A549 (cell line): ENCODE measurements around a stretch of chr7.

- PRO-cap: no peak
CAGE:
- cytosol, long polyA plus RNA: no peak
- long polyA plus RNA: no peak
- nucleus, long polyA plus RNA: no peak
Measured at GRCh38 chr7:4700674-4701423, 18.8 kb downstream of the FOXK1 start.

GRCh38 chr7:4711707-4712318 lies 29.7 kb downstream of the FOXK1 start:
- PRO-cap: no peak
CAGE:
- cytosol, long polyA plus RNA: no peak
- long polyA plus RNA: no peak
- nucleus, long polyA plus RNA: no peak

DNA sequence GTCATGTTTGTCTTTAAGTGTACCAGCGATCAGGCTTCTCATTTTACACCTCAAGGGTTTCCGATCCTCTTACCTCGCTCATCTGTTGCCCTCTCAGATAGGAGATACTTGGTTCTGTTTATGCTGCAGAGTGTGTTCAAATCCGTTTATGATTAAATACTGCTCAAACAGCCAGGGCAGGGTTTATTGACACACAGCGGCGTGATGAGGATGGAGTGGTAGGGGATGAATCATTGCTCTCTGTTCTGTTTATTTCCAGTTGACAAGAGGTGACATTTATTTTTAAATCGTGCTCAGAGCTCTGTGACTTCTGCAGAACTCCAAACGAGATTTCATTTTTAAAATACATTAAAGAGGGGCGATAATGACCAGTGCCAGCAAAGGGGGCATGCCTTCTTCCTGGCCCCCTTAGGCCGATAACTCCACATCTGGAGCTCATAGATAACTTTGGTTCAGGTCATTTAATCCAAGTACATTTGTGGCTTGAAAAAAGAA lies 30.6 kb downstream of the FOXK1 start:
- PRO-cap: no peak
CAGE:
- cytosol, long polyA plus RNA: no peak
- long polyA plus RNA: no peak
- nucleus, long polyA plus RNA: no peak

DNA sequence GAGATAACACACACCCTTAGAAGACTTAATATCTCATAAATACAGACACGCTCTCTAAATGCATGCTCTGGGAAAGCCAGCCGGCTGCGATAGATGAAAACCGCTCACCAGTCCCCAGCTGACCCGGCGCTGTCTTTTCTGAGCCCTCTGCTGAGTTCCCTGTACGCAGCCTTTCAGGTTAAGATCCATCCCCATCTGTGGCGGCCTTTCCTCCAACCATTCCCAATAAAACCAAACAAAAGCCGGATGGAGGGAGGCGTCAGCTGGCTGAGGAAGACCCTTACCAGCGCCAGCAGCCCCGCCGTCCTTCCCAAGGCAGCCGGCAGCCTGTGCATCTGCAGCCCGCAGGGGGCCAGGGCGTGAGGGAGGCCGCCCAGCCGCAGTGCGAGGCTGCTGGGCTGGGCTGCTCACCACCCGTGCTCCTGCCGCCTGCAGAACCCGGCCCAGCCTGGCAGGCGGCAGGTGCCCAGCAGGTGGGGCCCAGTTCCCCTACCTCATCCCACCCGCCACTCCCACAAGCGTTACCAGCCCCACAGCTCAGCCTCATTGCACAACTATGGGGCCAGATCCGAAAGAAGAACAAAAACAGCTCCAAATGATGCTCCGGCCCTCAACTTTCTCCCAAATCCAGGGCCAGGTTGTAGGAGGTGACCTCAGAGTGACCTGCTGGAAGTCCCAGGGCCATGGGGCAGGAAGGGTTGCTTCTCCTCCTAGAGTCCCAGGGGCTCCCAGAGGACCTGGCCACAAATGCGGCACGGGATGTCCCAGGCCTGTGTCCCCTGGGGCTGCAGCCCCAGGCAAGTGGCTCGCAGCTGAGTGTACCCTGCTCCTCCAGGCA lies 23.9 kb downstream of the PAPOLB start:
- PRO-cap: no peak
CAGE:
- cytosol, long polyA plus RNA: no peak
- long polyA plus RNA: no peak
- nucleus, long polyA plus RNA: no peak

DNA sequence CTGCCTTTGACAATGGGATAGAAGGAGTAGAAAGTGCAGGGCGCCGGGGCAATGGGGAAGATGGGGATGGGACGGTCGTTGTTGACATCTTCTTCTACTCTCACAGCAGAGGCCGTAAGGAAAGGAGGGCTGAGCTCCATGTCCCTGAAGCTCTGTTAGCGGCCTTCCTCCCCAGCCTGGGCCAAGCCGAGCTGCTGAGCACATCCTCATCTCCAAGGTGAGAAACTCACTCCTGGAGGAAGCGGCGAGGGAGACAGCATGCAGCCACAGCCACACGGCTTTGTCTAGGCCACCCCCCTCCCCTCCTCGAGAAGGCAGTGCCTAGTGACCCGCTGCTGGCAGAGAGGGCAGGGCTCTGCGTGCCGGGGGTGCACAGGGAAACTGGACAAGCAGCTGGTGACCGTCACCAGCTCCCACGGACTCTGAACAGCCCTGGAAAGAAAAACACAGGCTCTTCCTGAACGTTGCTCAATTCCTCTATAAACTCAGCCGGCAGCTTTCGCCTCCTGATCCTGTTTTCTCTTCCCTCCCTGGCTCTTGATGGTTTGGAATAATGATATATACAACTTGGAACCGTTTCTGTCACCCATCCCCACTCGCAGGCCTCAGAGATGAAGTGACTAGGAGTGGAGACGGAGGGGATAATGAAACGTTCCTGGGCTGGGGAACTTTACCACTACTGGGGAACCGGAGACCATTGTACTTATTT lies 19.5 kb downstream of the PAPOLB start:
- PRO-cap: no peak
CAGE:
- cytosol, long polyA plus RNA: no peak
- long polyA plus RNA: no peak
- nucleus, long polyA plus RNA: no peak

- PRO-cap: no peak
CAGE:
- cytosol, long polyA plus RNA: no peak
- long polyA plus RNA: no peak
- nucleus, long polyA plus RNA: no peak
Measured at GRCh38 chr7:5143062-5143624, 46.9 kb upstream of the WIPI2 start.

GRCh38 chr7:5248119-5248949 lies 34.4 kb upstream of the SLC29A4 start:
- PRO-cap: no peak
CAGE:
- cytosol, long polyA plus RNA: no peak
- long polyA plus RNA: no peak
- nucleus, long polyA plus RNA: no peak

DNA sequence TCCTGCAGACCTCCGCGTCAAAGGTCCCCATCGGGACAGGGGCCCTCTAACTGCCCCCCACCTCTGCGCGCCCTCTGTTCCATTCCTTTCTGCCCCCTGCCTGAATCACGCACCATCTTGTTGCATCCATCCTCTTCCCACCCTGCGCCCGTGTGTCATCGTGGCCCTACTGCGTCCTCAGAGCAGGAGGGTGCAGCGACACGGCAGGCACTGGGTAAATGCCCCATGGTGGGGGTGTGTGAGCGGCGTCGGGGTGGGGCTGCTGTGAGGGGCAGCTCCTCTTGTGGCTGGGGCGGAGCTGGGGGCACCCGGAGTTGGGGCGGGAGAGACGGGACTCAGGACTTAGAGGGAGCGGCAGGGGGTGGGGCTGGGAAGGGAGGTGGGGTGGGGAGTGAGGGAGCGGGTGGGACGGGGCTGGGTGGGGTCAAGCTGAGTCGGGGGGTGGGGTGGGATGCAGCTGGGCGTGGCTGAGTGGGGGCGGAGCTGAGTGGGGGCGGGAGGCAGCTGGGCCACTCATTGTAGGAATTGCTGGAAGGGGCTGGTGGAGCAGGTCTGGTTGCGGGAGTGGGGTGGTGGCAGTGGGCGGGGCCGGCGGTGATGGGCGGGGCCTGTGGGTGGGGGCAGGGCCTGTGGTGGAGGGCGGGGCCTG lies 13.5 kb downstream of the SLC29A4 start:
- PRO-cap: no peak
CAGE:
- cytosol, long polyA plus RNA: no peak
- long polyA plus RNA: no peak
- nucleus, long polyA plus RNA: no peak

- PRO-cap: no peak
CAGE:
- cytosol, long polyA plus RNA: no peak
- long polyA plus RNA: no peak
- nucleus, long polyA plus RNA: no peak
Measured at GRCh38 chr7:5332364-5333084, 49.8 kb downstream of the SLC29A4 start.

GRCh38 chr7:5396416-5396873 lies 27.2 kb downstream of the TNRC18 start:
- PRO-cap: no peak
CAGE:
- cytosol, long polyA plus RNA: no peak
- long polyA plus RNA: no peak
- nucleus, long polyA plus RNA: no peak

GRCh38 chr7:5420398-5421406 lies 2.9 kb downstream of the TNRC18 start:
- PRO-cap: no peak
CAGE:
- cytosol, long polyA plus RNA: no peak
- long polyA plus RNA: no peak
- nucleus, long polyA plus RNA: no peak

GRCh38 chr7:5429546-5430557 lies 6.2 kb upstream of the TNRC18 start:
- PRO-cap: no peak
CAGE:
- cytosol, long polyA plus RNA: no peak
- long polyA plus RNA: no peak
- nucleus, long polyA plus RNA: no peak

DNA sequence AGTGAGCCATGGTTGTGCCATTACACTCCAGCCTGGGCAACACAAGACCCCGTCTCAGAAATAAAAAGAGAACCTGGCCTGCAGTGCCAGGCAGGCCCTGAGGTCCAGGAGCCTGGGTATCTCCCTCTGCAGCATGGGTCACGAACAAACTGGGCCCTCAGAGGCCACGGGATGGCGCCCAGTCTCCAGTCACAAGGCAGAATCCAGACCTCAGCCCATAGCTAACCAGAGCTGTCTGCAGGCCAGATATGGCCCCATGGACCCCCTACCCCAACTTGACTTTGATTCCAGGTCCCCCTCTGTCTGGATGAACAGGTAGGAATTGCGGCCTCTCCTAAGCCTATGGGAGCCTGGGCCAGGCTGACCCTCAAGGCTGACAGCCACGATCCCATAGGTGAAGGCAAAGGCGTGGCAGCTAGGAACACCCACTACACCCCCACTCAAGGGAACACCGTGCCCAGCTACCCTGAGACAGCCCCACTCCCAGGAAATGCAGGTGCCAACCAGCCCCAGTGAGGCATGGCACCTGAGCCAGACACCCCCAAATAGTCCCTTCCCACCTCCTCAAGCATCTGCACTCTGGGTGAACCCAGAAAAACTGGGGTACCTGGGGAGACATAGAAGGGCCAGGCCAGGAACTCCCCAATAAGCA lies 4.0 kb downstream of the ACTB start:
- PRO-cap: no peak
CAGE:
- cytosol, long polyA plus RNA: no peak
- long polyA plus RNA: no peak
- nucleus, long polyA plus RNA: no peak

GRCh38 chr7:5528928-5529487 lies 1.4 kb downstream of the ACTB start:
- PRO-cap: no peak
CAGE:
- cytosol, long polyA plus RNA: no peak
- long polyA plus RNA: no peak
- nucleus, long polyA plus RNA: no peak

DNA sequence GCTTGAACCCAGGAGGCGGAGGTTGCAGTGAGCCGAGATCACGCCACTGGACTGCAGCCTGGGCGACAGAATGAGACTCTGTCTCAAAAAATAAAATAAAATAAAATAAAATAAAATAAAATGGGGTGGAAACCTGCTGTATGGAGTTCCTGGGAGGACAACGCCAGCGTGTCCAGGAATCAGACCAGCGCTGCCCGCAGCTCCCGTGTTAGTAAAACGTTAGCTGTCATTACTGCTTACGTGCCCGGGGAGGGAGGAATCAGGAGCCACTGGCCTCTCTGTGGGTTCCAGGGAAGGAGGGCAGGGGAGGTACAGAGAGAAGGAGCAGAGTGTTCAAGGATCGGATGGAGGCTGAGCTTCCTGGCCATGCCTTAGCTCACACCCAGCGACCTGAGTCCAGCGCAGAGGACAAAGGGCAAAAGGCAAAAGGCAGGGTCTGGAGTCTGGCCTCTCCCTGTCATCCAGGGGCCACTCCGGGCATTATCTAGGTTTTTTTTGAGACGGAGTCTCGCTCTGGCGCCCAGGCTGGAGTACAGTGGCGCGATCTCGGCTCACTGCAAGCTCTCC lies 22.2 kb upstream of the ACTB start:
- PRO-cap: no peak
CAGE:
- cytosol, long polyA plus RNA: no peak
- long polyA plus RNA: no peak
- nucleus, long polyA plus RNA: no peak

DNA sequence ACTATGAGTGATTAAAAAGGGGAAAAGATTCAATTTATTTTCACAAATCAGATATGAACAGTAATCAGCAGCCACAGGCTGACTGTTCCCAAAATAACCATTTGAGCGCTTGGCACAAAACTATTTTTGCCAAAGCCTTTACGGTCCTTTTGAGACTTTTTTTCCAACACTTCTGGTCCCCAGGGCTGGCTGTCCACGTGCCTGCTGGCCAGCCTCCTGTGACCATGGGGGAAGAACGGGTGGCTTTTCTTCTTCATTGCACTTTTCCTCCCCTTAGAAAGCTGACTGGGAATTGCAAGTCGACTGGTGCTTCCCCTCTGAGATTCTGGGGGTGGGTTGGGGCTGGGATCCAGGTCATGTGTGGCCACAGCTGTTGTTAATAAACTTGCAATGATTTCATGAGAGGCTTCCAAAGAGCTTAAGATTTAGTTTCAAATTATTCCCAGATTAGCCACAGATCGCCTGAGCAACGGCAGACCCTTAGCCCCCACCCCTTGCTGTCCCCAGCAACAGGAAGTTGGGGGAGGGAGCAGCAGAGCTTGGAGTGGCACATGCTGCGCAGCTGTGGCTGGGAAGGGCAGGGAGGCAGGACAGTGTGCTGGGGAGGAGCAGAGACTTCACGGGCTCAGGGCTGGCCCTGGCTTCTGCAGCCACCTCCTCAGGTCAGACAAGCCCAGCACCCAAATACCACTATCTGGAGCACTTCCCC lies 41.5 kb downstream of the FSCN1 start:
- PRO-cap: no peak
CAGE:
- cytosol, long polyA plus RNA: no peak
- long polyA plus RNA: no peak
- nucleus, long polyA plus RNA: no peak

GRCh38 chr7:5701292-5701687 lies 80.2 kb downstream of the RNF216 start:
- PRO-cap: no peak
CAGE:
- cytosol, long polyA plus RNA: no peak
- long polyA plus RNA: no peak
- nucleus, long polyA plus RNA: no peak

GRCh38 chr7:6256384-6257090 lies 15.9 kb downstream of the CYTH3 start:
- PRO-cap: no peak
CAGE:
- cytosol, long polyA plus RNA: no peak
- long polyA plus RNA: no peak
- nucleus, long polyA plus RNA: no peak

GRCh38 chr7:6393184-6394222 lies 19.2 kb downstream of the RAC1 start:
- PRO-cap: no peak
CAGE:
- cytosol, long polyA plus RNA: no peak
- long polyA plus RNA: no peak
- nucleus, long polyA plus RNA: no peak

DNA sequence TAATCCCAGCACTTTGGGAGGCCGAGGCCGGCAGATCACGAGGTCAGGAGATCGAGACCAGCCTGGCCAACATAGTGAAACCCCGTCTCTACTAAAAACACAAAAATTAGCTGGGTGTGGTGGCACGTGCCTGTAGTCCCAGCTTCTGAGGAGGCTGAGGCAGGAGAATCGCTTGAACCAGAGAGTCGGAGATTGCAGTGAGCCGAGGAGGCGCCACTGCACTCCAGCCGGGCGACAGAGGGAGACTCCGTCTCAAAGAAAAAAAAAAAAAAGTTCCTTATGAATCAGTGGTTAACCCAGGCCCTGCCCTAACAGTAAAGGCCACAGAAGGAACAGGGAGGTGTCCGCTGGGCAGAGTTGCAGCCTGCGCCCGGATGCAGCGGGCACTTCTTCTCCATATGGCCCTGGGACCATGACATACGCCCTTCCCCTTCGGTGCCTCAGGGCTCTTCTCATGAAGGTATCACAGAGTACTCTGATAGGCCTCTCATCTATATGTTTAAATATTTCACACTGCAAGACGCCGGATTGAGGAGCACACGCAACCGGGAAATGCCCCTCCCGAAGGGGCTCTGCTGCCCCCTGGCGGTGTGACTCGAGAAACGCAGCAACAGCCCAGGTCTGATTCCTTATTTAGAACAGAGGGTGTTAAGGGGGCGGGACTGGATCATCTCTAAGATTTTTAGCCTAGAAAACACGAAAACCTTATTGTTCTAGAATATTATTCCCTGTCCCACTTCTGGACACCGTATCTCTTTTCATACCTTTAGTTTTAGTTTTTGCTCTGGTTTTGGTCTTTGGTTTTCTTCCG lies 12.3 kb downstream of the DAGLB start:
- PRO-cap: no peak
CAGE:
- cytosol, long polyA plus RNA: no peak
- long polyA plus RNA: no peak
- nucleus, long polyA plus RNA: no peak